Breast epithelium (tissue), 2 donors: ENCODE measurements around a stretch of chr9.

- PRO-cap: no peak
- RAMPAGE, long total RNA, 2 experiments: no peak in any of the 2 experiments
Measured at GRCh38 chr9:128915872-128916713, 4.7 kb upstream of the PHYHD1 start.

DNA sequence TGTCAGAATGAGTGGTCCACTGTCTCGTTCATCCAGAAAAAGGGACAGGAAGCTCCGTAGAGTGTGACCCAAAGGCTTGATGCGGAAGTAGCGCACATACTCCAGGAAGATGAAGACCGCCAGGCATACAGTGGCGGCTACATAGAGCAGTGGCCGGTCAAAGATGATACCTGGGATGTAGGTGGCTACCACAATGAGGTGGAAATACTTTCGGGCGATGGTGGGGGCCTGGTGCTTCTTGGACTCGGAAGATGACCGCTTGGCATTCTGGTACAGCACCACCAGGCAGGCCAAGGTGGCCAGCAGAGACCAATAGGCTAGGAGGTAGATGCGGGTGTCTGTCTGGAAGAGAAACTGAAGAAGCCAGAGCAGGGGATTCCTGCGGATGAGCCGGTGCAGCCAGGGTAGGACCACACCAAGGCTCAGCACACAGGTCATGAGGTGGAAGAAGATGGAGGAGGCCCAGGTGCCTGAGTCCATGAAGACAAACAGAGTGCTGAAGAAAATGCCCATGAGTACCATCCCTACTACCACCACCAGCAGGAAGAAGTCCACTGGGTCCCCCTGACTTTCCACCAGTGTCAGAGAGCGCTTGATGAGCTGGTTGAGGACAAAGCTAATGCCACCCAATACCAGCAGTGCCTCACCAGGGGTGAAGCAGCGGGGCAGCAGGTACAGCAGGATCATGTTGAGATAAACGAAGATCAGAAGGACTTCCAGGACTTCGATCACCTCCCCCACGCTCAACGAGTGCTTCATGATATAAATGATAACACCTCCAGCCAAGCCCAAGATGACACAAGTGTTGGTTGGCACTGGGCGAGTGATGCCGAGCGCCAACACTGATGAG is 1.1 kb downstream of the DOLK start:
- PRO-cap: no peak
- RAMPAGE, long total RNA, 2 experiments: no peak in any of the 2 experiments

GRCh38 chr9:128946933-128947319 is 477 bp downstream of the DOLK start:
- PRO-cap: no peak
- RAMPAGE, long total RNA, 2 experiments: no peak in any of the 2 experiments

DNA sequence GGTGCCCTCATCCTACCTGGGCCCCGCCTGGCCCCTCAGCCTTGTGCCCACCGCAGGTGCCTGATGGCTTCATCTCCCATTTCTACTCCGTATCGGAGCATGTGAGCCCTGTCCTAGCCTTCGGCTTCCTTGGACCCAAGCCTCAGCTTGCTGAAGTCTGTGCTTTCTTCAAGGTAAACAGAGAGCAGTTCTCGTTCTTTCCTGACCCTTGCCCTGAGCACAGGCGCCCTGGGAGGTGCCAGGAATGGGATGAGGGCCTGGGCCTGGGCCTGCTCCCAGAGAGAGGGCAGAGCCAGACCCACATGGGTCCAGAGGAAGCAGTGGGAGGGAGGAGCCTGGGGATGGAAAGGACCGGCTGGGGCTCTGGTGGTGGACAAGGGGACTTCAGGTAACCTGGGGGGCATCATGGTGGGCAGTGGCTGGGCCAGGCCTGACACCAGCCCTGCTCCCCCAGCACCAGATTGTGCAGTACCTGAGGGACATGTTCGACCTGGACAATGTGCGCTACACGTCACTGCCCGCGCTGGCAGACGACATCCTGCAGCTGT is 11.0 kb upstream of the DOLPP1 start:
- PRO-cap: no peak
- RAMPAGE, long total RNA, 2 experiments: no peak in any of the 2 experiments

- PRO-cap: no peak
- RAMPAGE, long total RNA, 2 experiments: no peak in any of the 2 experiments
Measured at GRCh38 chr9:129108633-129109861, 1.5 kb downstream of the CRAT start.

DNA sequence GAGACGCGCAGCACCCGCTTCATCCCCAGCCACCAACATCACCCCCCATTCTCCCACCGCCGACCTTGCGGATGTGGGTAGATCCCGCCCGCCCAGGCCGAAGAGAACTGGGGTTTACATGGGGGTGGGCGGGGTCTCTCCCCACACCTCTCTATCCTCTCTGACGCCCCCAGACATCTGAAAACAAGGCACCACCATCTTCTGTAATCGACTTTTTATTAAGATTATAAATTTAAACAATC is 2.8 kb downstream of the IER5L start:
- PRO-cap: no peak
- RAMPAGE, long total RNA, 2 experiments: no peak in any of the 2 experiments

GRCh38 chr9:129202634-129203110 is 24.6 kb upstream of the IER5L start:
- PRO-cap: unidirectional peak, plus-strand start at chr9:129202980
- RAMPAGE, long total RNA, 2 experiments: no peak in any of the 2 experiments

- PRO-cap: no peak
- RAMPAGE, long total RNA, 2 experiments: no peak in any of the 2 experiments
Measured at GRCh38 chr9:129225859-129226250, 47.8 kb upstream of the IER5L start.

DNA sequence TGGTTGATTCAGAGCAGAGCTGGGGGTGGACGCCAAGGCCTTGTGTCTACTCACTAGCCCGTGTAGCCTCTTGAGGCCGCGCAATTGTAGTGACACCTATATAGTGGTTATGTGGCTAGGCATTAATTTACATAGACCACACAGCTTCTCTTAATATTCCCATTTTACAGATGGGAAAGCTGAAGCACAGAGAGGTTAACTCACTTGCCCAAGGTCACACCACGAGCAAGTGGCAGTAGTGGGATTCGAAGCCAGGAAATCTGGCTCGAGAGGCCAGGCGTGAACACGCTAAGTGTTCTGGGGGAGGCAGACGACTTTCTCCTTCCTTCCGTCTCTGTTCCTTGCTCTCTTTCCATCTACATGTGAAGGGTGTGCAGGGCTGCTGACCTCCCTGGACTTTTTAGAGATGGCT is 49.7 kb upstream of the IER5L start:
- PRO-cap: no peak
- RAMPAGE, long total RNA, 2 experiments: no peak in any of the 2 experiments

DNA sequence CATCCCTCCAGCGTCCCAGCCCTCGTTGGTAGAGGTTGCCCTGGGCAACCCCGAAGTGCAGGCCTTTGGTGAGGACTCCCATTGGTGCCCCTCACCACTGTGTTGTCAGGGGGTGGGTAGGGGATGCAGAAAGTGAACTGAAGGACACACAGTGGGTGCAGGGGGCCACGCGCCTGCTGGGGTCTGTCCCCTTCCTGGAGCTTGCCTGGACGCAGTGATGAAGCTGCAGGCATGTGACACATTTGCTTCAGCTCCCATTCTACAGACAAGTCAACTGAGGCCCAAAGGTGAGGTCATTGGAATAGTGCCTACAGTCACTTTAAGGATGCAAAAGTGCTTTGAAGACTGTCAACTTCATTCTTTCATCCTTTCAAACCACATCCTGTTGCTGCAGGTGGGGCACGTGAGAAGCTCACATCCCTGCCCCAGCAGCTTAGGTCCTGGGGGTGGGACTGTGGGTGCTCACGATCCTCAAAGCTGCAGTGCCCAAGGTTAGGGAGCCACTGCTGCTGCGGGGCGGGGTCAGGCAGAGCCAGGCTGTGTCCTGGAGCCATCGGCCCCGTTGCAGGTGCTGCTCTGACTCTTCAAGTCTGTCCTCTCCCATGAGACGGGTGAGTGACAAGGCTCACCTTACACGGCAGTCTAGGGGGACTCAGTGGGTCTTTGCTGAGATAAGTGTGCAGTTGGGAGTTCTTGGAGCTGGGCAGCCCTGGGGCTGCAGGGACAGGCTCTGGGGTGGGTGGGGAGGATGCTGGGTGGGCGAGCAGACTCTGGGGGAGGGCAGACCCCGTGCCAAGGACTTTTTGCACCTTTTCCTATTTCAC is 57.9 kb upstream of the IER5L start:
- PRO-cap: no peak
- RAMPAGE, long total RNA, 2 experiments: no peak in any of the 2 experiments

- PRO-cap: no peak
- RAMPAGE, long total RNA, 2 experiments: no peak in any of the 2 experiments
Measured at GRCh38 chr9:129283244-129283571, 105.1 kb upstream of the IER5L start.

- PRO-cap: unidirectional peak, plus-strand start at chr9:129332424
- RAMPAGE, long total RNA, 2 experiments: no peak in any of the 2 experiments
Measured at GRCh38 chr9:129332154-129332543, 154.1 kb upstream of the IER5L start.

DNA sequence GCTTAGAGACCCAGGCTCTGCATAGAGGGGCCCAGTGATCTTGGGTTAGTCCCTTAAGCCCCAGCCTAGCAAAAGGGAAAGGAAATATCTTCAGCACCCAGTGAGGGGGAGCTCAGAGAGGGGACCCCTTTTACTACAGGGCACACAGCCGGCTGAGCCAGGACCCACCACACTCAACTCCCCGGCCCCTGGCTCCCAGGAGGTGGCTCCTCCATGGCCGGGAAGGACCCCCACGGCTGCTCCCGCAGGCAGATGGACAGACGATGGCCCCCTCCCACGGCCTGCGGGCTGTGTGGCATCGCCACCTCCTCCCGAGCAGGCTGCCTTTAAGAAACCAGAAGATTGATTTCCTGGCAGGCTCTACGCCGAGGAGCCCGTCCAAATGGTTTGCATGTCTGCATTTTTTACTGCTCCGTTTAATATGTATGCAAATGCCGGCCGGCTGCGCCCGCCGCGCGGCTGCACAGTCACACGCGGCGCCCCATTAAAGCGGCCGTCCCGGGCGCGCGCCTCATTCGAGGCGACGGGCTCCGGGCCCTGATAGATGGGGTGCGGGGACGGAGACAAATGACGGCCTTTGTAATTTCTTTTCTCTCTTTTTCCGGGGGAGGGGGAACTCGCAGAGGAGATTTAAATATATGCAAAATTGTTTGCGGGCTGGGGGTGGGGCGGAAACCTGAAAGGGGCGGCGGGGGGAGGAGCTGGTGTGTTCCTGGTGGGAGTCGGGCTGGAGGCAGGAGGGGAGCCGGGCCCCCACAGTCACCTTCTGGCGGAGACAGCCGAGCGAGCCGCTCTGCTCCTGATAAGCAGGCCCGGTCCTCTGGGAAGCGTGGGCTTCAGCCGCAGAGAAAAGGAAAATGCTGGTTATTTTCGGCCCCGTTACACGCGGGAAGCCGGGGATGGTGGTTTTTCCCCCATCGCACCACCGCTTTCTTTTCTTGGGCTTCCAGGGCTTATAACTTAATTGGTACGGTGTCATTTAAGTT is 158.6 kb upstream of the IER5L start:
- PRO-cap: bidirectional peak, plus-strand start at position 707 of the sequence, minus-strand start at position 569 of the sequence
- RAMPAGE, long total RNA, 2 experiments: start-site peak on the plus strand in 2 of 2 experiments, centred at positions 484 to 492 of the sequence, 8 to 14 reads per replicate

DNA sequence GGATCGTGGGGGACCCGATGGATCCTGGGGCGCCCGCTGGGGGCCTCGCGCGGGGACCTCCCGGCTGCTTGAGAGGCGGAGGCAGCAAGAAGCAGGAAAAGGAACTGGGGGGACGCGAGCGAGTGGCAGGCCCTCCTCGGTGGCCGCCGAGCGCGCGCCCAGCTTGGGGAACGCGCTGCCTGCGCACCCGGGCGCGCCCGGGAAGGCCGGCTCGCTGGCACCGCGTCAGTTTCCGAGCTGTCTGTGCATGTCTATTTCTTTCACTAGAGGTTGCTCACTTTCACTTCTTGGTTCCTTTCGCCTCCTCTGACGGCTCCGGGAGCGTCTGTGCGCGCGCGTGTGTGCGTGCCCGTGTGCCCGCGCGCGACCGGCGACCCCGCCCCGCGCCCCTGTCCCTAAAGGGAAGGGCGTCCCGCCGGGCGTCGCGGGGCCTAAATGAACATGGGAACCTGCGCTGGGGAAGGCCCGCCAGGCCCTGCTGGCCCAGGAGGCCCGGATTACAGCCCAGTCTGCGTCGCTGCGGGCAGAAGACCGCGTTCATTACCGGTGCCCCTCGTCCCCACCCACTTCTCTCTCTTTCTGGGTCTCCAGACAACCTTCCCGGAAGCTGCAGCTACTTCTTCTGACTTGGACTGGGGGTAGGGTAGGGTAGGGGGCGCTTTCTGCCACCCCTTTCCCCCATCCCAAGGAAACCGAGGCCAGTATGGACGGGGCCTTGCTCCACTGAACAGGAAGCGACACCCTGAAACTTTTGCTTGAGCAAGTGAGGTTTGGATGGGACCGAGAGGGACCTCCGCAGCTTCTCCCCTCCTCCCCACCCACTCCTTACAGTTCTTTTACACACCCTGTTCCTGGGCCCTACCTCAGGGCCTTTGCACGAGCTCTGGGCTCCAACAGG is 205.7 kb upstream of the IER5L start:
- PRO-cap: bidirectional peak, plus-strand start at position 400 of the sequence, minus-strand start at position 165 of the sequence
- RAMPAGE, long total RNA, 2 experiments: no peak in any of the 2 experiments

DNA sequence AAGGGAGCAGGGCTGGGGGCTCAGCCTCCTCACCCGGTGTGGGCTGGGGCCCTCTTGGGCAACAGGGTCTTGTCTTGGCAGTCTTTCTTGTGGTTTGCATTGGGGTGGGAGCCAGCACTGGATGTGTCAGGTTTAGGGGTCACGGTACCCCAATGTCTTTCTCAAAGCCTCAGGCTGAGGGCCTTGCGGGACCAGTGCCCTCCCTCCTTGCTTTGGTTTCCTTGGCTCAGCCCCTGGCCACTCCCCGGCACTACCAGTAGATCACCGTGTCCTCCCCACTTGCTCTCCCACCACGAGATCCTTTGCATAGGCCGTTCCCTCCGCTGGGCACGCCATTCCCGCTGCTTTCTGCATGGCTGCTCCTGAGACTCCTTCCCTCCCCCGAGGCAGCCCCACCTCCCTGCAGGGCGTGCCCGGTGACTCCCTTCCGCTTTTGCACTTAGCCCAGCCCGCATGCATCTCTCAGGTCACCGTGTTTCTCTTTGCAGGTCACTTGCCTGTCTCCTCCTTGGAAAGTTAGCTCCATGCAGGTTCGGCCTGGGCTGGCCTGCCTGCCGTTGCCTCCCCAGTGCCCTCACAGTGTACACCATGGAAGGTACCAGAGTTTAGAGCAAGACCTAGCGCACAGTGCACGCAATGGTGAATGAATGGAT is 214.6 kb downstream of the C9orf50 start:
- PRO-cap: no peak
- RAMPAGE, long total RNA, 2 experiments: no peak in any of the 2 experiments

GRCh38 chr9:129442763-129443423 is 178.0 kb downstream of the C9orf50 start:
- PRO-cap: no peak
- RAMPAGE, long total RNA, 2 experiments: no peak in any of the 2 experiments

DNA sequence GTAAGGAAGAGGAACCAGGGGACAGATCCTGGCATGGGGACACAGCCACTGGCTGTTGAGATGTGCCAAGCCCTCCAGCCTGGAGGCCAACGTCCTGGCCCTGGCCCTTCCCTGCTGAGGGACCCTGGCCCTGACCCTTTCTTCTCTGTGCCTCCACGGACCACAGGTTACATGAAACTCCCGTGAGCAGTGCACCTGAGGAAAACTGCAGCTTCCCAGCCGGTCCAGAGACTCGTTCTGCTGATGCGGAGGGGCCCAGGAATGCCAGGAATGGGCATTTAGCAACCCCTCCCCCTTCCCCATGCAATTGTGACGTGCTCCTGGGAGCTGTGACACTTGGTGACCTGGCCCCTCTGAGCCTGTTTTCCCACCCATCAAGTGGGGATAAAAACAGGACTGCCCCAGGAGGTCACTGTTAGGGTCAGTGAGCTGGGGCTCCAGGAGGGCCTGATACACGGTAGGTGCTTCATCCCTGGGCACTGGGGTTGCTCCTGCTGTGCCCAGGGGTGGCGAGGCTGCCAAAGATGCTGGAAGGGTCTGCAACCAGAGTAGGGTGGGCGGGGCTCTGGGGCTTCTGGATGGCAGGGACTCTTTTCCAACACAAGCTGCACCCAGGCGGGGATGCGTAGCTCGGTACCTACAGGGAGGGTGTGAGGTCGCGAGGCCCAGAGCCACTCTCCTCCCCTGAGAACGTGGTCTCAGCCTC is 151.5 kb downstream of the C9orf50 start:
- PRO-cap: no peak
- RAMPAGE, long total RNA, 2 experiments: no peak in any of the 2 experiments

- PRO-cap: no peak
- RAMPAGE, long total RNA, 2 experiments: no peak in any of the 2 experiments
Measured at GRCh38 chr9:129483980-129484406, 136.9 kb downstream of the C9orf50 start.

DNA sequence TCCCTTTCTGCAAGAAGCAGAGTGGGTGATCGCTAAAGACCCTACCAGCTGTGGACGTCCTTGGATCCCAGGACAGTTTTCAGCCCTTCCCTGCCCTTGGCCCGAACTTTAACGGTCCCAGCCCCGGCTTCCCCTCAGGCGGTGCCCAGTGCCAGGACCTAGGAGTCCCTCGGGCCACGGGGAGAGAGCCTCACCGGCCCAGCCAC is 124.7 kb downstream of the C9orf50 start:
- PRO-cap: no peak
- RAMPAGE, long total RNA, 2 experiments: no peak in any of the 2 experiments

GRCh38 chr9:129504806-129505832 is 115.8 kb downstream of the C9orf50 start:
- PRO-cap: no peak
- RAMPAGE, long total RNA, 2 experiments: no peak in any of the 2 experiments